Urinary bladder (tissue), 3 donors: ENCODE measurements around a stretch of chr6.

- PRO-cap, result no peak
- RAMPAGE, long total RNA, result no peak
These were observed 13.6 kb downstream of the ZNF318 start for GRCh38 chr6:43355576-43356609.

GRCh38 chr6:43490542-43491123 lies 13.3 kb downstream of the TJAP1 start:
- PRO-cap, result no peak
- RAMPAGE, long total RNA, result no peak

GRCh38 chr6:43528116-43528851 lies 11.4 kb downstream of the POLR1C start:
- PRO-cap, result no peak
- RAMPAGE, long total RNA, result no peak

GRCh38 chr6:43575217-43575817 lies 521 bp downstream of the XPO5 start:
- PRO-cap, result no peak
- RAMPAGE, long total RNA, result no peak

DNA sequence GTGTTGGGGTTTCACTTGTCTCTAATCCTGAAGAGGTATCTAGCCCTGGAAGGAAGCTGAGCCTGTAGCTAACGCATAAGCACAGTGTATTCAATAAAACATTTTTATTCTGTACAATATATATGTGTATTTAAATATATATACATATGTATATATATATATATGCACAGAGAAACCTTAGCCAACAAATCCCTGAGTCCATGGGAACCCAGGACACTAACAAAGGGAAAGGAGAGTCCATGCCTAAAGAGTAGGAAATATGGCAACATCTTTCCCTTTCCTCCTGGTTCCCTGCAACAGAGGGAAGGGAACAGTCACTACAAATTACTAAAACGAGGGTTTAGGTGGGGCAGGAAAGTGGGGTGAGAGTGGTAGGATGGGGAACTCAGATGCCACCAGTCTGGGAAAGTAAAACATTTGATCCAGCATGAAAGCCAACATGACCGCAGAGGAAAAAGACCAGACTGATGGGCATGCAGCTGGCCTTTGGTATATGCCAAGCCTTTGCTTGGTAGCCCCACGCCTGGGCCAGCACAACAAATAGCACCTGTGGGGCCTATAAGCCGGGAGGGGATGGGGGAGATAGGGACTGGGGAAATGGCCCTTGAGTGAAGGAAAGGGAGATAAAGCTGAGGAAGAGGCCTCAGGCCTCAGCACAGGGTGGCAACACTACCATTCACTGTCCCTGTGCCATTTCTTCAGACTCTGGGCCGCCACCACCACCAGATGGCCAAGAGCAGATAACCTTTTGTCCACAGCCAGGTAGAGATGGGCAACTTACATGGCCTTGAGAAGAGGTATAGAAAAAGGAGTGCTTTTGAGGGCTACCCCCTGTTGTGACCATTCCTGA lies 8.4 kb downstream of the GTPBP2 start:
- PRO-cap, result no peak
- RAMPAGE, long total RNA, result no peak

GRCh38 chr6:43698589-43699267 lies 11.1 kb upstream of the MRPS18A start:
- PRO-cap, result no peak
- RAMPAGE, long total RNA, result no peak

DNA sequence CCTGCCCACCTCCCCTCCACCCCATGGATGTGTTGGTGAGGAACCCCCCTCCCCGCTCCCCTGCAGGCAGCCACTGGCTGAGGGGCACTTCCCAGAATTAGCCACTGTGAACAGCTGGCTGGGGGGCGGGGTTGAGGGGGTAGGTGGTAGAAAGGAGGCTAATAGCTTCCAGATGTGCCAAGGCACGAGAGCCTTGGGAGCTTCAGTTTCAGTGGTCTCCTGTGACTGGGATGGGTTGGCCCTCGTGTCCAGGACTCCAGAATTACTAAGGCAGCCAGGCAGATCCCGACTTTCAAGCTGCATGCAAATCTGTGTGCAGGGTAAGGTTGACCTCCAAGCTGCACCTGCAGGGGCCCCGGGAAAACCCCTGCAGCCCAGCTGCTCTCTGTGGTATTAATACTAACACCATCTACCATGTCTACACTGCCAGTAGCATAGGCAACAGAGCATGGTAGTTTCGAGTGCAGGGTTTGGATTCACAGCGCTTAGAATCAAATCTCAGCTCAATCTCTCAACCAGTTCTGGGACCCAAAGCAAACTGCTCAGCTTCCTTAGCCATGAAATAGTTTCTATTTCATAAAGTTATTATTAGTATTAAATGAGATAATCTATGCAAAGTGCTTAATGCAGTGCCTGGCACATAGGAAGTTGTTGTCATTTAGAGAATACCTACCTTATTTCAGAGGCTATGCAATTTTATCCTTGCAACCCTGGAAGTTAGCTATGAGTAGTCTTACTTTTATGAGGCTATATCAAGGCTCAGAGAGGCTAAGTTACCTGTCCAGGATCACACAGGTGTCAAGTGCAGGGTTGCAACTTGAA lies 27.4 kb upstream of the MRPS18A start:
- PRO-cap, result no peak
- RAMPAGE, long total RNA, result no peak

GRCh38 chr6:43723928-43724327 lies 36.3 kb upstream of the MRPS18A start:
- PRO-cap, result no peak
- RAMPAGE, long total RNA, result no peak

GRCh38 chr6:43780342-43781455 lies 10.7 kb downstream of the VEGFA start:
- PRO-cap, result no peak
- RAMPAGE, long total RNA, result no peak

DNA sequence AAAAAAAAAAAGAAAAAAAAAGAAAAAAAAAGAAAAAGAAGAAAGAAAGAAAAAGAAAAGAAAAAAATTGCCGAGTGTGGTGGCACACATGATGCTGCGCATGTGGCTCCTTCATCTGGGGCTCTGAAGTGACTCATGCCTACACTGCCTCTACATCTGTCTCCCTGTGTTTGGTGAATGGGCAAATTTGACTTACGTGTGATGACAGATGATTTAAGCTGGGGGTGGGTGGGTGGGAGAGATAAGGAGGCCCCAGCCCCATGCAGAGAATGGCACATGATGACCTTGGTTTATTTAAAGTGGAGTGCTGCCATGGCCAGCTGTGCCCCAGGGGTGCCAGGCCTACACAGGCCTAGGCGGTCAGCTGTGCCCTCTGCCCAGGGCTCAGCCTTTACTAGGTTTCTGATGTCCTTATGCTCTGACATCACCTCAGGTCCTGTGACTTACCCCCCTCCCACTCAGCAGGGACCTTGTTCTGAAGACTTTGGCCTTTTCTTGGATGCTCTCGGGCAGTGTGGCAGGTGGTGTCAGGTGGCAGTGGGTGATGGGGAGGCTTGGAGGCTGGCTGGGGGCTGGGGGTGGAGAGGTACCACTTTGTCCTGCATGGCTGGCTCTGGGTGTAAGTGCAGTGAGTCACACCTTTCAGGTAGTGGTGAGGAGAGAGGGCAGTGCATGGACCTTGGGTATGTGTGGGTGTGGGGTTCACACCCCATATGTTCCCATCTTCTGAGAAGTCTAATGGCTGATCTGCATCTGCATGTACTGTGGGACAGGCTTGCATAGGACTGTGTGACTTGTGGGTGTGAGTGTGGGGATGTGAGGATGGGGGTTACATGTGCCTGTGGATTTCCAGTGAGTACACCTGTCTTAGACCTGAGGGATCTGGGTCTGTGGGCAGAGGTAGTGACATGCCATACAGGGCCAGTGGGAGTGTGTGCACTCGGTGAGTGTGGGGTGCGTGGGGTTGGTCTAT lies 41.3 kb downstream of the VEGFA start:
- PRO-cap, result no peak
- RAMPAGE, long total RNA, result no peak

DNA sequence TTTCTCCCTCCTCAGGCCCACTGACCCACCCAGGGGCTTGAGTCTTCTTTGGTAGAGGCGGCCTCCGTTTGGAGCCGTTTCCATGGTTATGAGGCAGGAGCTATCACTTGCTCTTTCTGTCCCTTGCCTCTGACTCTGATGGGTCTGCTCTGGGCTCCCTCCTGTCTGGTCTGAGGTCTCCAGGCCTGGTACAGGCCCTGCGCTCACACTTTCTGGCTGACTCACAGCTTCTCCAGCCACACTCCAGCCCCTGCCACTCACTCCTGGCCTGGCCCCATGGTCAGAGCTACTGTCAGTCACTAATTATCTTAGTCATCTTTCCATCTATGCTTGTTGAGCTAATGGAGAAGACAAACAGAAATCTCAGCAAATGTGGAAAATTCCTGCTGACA lies 63.1 kb downstream of the VEGFA start:
- PRO-cap, result no peak
- RAMPAGE, long total RNA, result no peak

DNA sequence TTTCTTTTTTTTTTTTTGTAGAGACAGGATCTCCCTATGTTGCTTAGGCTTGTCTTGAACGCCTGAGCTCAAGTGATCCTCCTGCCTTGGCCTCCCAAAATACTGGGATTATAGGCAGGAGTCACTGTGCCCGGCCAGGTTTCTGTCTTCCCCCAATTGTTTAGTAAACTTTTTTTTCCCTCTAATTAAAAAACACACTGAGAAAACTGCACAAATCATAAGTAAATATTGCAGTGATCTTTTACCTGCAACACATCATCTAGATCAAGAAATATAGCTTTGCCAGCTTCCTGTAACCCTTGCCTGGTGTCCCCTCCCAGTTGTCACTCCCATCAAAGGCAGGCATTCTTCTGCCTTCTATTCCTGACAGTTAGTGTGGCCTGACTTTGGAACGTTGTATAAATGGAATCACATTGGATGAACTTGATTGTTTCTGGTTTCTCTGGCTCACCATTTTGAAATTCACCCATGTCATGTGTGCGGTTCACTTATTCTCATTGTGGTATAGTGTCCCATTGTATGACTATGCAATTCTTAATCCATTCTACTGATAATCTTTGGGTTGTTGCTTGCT lies 72.9 kb downstream of the VEGFA start:
- PRO-cap, result no peak
- RAMPAGE, long total RNA, result no peak

DNA sequence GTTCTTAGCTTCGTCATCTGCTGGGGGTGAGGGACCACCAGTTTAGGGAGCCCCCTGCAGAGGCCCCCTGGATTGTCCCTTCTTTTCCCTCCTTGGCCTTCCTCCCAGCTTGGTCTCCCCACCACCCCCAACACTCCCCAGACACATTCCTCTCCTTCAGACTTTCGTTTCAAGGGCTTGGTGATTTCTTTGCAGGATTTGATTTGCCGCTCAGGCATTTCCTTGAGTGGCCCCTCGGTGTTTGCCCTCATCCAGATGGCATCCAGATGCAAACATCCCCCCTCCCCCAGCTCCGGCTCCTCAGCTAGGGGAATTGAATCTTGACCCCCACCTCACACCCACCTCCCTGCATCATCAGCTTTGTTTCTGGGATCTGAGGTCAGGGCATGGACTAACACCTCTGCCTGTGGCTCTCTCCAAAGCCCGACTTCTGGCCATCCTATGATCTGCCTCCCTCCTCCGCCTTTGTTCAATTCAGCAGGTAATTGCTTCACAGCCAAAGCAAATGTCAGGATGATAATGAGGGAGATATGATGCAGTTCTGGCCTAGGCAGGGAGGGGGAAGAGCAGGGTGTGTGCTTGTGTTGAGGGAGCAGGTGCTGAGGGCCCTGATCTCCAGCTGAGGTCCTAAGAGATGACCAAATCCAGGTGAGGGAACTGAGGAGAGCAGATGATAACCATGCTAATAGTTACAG lies 141.5 kb downstream of the VEGFA start:
- PRO-cap, result no peak
- RAMPAGE, long total RNA, result no peak

GRCh38 chr6:43913549-43913964 lies 143.5 kb downstream of the VEGFA start:
- PRO-cap, result no peak
- RAMPAGE, long total RNA, result no peak

- PRO-cap, result no peak
- RAMPAGE, long total RNA, result no peak
These were observed 152.0 kb downstream of the VEGFA start for GRCh38 chr6:43922012-43922453.

- PRO-cap, result no peak
- RAMPAGE, long total RNA, result no peak
These were observed 172.7 kb downstream of the MRPL14 start for GRCh38 chr6:43954317-43955163.

DNA sequence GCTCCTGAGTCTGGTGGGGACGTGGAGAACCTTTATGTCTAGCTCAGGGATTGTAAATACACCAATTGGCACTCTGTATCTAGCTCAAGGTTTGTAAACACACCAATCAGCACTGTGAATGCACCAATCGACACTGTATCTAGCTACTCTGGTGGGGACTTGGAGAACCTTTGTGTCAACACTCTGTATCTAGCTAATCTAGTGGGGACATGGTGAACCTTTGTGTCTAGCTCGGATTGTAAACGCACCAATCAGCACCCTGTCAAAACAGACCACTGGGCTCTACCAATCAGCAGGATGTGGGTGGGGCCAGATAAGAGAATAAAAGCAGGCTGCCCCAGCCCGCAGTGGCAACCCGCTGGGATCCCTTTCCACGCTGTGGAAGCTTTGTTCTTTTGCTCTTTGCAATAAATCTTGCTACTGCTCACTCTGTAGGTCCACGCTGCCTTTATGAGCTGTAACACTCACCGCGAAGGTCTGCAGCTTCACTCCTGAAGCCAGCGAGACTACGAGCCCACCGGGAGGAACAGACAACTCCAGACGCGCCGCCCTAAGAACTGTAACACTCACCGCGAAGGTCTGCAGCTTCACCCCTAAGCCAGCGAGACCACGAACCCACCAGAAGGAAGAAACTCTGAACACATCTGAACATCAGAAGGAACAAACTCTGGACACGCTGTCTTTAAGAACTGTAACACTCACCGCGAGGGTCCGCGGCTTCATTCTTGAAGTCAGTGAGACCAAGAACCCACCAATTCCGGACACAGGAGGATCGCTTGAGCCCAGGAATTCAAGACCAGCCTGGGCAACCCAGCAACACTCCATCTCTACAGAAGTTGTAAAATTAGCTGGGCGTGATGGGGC lies 128.5 kb downstream of the MRPL14 start:
- PRO-cap, result no peak
- RAMPAGE, long total RNA, result no peak

- PRO-cap, result no peak
- RAMPAGE, long total RNA, result no peak
These were observed 123.9 kb downstream of the MRPL14 start for GRCh38 chr6:44003230-44003825.

- PRO-cap, result no peak
- RAMPAGE, long total RNA, result no peak
These were observed 84.3 kb downstream of the MRPL14 start for GRCh38 chr6:44042834-44043422.

GRCh38 chr6:44053980-44054560 lies 73.2 kb downstream of the MRPL14 start:
- PRO-cap, result no peak
- RAMPAGE, long total RNA, result no peak